Osteoblast (primary cell): ENCODE measurements around the genes ZSCAN23 and TRIM27.

- CAGE, long polyA plus RNA, result no peak
- RRBS, result no CpG with 5 or more reads among the region's 12 CpGs
Measured at GRCh38 chr6:27889572-27890318, 881 bp downstream of the H3C12 start.

DNA sequence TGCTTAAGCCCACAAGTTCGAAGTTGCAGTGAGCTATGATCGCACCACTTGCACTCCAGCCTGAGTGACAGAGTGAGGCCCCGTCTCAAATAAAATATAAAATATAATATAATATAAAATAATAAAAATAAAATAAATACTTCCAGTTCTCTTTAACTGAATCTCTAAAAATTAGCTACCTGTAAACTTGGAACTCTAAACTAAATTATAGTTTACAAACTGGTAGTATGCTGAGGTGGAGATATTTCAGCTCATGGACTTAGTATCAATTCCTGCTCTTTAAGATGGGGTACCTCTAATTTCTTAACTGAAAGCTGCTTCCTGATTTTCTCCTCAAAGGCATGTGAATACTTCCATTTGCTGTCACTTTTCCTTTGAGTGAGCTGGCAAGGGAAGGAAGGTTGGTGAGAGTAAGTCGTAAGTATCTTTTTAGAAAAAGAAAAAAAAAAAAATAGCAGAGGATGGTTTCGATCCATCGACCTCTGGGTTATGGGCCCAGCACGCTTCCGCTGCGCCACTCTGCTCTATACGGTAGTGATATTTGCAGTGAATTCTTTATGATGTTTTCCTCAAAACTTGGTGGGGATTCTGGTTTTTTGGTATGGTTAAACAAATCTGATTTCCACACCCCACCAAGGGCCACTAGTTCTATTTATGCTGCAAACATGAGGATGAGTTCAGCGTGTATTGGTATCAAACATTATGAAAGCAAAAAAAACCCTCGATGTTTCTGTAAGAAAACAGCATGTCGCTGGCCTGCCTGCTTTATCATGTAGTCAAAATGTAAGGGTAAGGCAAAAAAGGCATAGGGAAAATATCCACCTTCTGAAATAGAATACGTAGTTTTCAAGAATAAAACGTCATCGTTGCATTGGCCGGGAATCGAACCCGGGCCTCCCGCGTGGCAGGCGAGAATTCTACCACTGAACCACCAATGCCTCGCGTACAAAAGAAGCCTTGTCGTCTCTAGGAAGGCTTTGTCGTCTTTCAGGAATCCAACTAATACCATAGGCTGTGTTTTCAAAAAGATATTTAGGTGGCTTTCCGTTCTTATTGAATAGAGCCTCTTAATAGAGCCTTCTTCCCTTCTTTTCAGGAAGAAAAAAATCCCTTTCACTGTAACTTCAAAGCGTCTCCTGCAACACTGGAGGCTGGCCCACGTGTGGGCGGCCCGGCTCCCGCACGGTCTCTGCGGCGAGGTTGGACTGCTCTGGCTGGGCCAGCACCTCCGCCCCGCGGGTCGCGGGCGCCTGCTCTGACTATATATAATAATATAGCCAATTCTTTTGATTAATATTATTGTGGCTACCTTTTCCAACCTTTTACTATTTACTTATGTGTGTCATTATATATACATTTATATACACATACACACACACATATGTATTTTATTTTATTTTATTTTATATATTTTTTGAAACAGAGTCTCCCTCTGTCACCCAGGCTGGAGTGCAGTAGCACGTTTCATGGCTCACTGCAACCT lies 9.4 kb downstream of the H2BC17 start:
- CAGE, long polyA plus RNA, result no peak
- RRBS, result no CpG with 5 or more reads among the region's 42 CpGs

- CAGE, long polyA plus RNA, result no peak
- RRBS, result no CpG with 5 or more reads among the region's 59 CpGs
Measured at GRCh38 chr6:28104449-28105850, 19.5 kb upstream of the ZSCAN16 start.

DNA sequence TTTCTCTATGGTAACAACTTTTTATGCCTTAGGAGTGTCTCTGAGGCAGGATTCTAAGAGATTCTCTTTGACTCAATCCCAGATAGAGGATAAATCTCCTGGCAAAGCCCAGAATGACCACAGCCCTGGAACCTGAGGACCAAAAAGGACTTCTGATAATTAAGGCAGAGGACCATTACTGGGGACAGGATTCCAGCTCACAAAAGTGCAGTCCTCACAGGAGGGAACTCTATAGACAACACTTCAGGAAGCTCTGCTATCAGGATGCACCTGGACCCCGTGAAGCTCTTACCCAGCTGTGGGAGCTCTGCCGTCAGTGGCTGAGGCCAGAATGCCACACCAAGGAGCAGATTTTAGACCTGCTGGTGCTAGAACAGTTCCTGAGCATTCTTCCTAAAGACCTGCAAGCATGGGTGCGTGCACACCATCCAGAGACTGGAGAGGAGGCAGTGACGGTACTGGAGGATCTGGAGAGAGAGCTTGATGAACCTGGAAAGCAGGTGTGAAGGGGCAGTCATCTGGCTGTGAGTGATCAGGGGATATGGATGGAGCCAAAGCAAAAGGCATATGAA lies 1.0 kb downstream of the ZSCAN16 start:
- CAGE, long polyA plus RNA, result no peak
- RRBS, result no CpG with 5 or more reads among the region's 4 CpGs

- CAGE, long polyA plus RNA, result no peak
- RRBS, result no CpG with 5 or more reads among the region's 6 CpGs
Measured at GRCh38 chr6:28350761-28351581, 1.2 kb downstream of the ZKSCAN3 start.

- CAGE, long polyA plus RNA, result no peak
- RRBS, result no CpG with 5 or more reads among the region's 10 CpGs
Measured at GRCh38 chr6:28399119-28399501, 437 bp downstream of the ZSCAN12 start.

DNA sequence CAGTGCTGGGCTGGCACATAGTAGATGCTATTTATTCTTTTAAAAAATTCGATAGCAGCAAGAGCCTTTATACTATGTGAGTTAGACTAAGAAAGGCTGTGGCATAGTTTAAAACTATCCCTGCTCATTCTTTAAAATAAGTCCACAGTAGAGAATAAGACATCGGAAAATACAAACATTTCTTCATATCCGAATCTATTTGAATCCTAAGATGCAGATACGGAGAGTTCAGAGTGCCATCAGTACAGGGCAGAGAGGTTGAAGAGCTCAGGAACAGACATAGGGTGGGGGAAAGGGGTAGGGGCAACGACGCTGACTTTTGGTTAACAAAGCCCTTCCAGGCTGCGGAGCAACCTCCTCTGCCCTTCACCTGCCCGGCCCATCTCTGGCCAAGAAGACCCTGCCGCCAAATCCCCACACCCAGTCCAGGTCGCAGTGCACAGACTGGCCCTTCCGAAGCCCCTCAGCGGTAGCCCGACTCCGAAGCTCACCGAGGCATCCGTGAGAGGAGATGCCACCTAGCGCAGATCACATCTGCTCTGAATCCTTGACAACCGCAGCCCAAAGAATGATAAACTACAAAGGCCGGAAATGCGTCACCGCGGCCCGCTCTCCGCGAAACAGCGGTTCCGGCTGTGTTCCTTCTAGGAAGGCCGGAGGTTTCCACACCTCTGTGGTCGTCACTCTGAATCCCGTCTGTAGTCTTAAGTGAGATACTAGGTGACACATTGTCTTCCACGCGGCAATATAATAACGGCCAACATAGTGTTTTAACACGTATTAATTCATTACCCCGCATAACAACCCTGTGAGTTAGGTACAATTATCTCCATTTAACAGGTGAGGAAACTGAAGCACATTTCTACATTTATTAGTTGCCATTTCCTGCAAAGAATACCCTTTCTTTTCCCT lies at the start of gene ZSCAN23:
TSS of gene ZSCAN23 (minus strand) at position 584 of the 912 bp plus-strand sequence.
- CAGE, long polyA plus RNA, result no peak
- RRBS, result 3% methylated on average over 9 of the region's 35 CpGs

DNA sequence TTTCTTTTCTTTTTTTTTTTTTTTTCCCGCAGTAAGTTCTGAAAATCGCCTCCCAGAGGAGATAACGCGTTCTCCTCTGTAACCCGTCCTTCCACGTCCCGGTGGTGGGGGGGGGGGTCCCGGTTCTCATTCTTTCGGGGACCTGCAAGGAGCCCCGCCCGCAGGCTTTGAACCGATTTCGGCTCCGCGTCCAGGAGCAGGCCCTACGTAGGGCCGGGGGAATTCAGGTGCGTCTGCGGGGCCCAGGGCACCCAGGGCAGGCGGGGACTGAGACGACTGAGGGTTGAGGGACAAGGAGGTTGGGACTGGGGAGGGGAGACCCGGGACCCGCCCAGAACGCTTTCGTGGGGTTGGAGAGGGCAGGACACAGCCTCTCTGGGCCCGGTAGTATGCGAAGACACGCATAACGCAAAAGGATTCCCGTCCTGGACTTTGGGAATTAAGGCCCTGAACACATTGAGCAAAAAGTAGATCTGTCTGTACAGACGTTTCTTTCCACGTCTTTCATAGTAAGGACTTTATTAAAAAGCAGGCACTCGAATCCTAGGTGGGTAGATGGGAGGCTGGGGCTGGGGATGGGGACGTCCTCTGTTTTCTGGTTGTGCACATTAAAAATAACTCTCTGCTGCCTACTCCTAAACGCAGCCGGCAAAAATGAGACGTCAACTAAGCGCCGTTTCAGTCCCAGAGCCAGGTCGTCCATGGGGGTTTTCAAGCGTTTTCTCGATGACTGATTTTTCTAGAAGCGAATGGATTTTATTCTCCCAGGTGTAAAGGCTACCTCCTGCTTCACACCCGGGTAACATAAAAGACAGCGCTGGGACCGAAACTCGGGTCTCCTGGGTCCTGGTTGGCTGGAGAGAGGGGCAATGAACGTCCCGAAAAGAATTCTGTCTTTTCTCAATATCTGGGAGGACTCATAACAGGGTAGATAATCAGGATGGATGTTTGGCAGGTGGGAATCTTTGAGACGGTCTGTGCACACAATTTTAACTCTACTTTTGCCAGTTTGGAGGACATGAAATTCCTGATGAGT lies 25.5 kb downstream of the GPX6 start:
- CAGE, long polyA plus RNA, result no peak
- RRBS, result 3% methylated on average over 13 of the region's 50 CpGs

GRCh38 chr6:28635222-28636287 lies 48.5 kb upstream of the SCAND3 start:
- CAGE, long polyA plus RNA, result no peak
- RRBS, result under 1% methylated on average over 6 of the region's 43 CpGs

DNA sequence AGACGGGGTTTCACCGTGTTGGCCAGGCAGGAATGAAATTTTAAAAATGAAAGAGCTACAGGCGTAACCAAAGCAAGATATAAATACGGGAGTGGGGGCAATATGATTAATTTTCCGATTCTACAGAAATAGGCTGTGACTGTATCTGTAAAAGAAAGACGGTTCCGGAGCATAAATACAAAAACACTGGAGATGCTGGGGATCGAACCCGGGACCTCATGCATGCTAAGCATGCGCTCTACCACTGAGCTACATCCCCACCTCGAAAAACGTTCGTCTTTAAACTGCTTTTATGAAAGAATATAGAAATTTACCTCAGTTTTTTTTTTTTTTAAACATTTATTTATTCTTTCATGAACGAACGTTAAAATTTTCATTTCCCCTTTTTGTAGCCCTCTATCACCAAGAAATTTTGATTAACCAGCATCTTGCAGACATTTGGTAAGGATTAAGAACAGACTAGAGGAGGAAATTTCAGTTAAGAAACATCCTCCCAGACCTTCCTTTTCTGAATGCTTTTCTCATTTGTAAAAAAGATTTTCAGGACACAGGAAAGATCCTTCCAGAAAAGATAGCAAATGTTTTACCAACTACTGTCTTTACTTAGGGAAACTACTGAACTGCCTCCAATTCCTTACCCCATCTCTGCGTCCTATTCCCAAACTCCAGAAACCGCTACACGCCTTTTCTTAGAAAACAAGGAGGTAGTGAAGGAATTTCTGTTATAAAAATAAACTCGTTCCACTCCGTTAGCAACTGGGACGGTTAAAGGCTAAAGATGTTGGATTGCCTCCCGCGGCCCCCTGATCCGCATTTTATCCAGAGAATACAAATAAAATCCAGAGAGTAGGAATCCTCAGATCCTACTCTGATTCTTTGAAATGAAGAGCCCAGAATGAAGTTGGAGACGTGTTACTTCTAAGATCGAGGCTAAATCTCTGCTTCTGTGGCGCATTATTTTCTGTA lies 71.2 kb upstream of the SCAND3 start:
- CAGE, long polyA plus RNA, result no peak
- RRBS, result no CpG with 5 or more reads among the region's 27 CpGs

- CAGE, long polyA plus RNA, result no peak
- RRBS, result no CpG with 5 or more reads among the region's 21 CpGs
Measured at GRCh38 chr6:28695586-28696243, 108.6 kb upstream of the SCAND3 start.

DNA sequence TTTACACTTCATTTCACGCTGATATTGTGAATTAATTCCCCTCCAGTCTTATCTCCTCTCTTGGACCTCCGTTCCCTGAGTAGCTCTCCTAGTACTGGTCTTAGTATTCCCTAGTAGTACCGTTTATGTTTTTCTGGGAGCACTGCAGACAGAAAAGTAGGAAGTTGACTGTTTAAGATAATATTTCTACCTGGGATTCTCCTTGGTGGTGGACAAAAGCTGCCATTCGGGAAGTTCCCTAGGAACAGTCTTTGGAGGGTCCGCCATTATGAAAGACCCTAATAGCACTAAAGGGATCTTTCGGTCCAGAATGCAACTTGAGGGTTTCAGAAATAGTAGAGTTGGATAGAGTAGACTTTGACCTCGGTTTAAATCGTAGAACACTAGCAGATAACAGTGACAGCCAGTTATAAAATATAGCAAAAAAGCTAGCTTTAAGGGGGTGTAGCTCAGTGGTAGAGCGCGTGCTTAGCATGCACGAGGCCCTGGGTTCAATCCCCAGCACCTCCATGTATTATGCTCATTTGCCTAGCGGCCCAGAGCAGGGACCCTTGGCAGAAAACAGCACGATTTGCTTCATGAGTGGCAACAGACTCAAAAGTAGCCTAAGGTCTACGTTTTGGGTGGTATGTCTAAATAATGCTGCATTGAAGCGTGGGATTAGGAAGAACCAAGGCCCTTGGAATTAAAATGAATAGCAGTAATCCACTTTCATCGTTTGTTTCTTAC lies 123.2 kb upstream of the SCAND3 start:
- CAGE, long polyA plus RNA, result no peak
- RRBS, result no CpG with 5 or more reads among the region's 16 CpGs

- CAGE, long polyA plus RNA, result no peak
- RRBS, result no CpG with 5 or more reads among the region's 12 CpGs
Measured at GRCh38 chr6:28725502-28726562, 138.7 kb upstream of the SCAND3 start.

- CAGE, long polyA plus RNA, result no peak
- RRBS, result no CpG with 5 or more reads among the region's 22 CpGs
Measured at GRCh38 chr6:28758050-28758985, 165.5 kb downstream of the TRIM27 start.

DNA sequence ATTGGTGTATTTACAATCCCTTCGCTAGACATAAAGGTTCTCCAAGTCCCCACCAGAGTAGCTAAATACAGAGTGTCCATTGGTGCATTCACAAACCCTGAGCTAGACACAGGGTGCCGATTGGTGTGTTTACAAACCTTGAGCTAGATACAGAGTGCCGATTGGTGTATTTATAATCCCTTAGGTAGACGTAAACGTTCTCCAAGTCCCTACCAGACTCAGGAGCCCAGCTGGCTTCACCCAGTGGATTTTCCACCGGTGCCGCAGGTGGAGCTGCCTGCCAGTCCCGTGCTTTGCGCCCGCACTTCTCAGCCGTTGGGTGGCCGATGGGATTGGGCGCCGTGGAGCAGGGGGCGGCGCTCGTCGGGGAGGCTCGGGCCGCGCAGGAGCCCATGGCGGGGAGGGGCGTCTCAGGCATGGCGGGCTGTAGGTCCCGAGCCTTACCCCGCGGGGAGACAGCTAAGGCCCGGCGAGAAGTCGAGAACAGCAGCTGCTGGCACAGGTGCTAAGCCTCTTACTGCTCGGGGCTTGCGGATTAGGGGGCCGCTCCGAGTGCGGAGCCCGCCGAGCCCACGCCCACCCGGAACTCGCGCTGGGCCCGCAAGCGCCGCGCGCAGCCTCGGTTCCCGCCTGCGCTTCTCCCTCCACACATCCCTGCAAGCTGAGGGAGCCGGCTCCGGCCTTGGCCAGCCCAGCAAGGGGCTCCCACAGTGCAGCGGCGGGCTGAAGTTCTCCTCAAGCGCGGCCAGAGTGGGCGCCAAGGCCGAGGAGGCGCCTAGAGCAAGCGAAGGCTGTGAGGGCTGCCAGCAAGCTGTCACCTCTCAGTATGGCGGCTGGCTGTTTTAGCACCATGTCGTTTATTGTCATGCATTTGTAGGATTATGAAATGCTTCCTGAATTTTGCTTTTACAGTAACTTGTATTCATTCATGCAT lies 57.3 kb downstream of the TRIM27 start:
- CAGE, long polyA plus RNA, result no peak
- RRBS, result 68% methylated on average over 8 of the region's 61 CpGs

- CAGE, long polyA plus RNA, result no peak
- RRBS, result 5% methylated on average over 1 of the region's 33 CpGs
Measured at GRCh38 chr6:28880523-28881616, 42.9 kb downstream of the TRIM27 start.

DNA sequence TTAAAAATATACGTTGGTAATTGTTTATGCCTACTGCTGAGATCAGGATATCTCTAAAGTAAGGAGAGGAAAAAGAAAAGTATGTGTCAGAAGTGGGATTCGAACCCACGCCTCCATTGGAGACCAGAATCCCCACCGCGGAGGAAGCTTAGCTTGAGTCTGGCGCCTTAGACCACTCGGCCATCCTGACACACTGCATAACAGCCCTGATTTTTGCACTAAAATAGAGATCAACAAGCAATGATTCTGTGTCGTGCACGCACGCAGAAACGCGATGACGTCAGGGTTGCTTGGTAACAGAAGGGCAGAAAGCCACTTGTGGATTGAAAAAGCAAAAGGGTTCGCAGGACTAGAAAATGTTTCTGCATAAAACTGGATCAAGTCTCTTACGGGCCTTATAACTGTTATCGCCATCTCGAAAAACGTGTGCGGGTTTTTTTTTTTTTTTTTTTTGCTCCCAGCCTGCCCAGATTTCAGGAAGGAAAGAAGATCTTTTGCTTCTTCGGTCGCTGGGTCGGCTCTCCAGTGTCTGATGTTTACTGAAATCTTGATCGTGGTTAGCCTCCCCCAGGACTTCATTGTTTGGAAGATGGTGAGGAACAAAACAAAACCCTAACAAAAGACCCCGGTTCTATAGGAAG lies 27.5 kb downstream of the TRIM27 start:
- CAGE, long polyA plus RNA, result no peak
- RRBS, result 10% methylated on average over 1 of the region's 24 CpGs

DNA sequence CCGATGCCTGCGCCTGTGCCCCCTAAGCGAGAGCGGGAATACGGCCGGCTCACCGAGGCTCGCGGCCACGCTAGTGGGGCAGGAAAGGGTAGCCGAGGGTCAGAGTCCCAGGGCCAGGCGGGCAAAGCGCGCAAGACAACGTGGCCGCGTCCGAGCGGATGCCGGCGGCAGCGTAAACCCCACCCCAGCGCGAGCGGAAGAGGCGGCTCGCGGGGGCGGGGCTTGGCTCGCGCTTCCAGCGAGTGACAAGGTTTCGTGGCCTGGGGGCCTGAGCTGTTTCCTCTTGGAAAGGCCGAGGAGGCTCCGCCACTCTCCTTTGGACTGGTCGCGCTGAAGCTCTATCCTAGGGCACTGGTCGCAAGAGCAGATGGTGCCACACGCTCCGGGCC lies at the start of gene TRIM27:
TSS of gene TRIM27 (minus strand) at position 174 of the 389 bp plus-strand sequence.
- CAGE, long polyA plus RNA, result start-site peak on the minus strand centred at position 124 of the sequence, 106 bp wide, 730 and 328 reads in 2 replicates
- RRBS, result under 1% methylated on average over 17 of the region's 40 CpGs

- CAGE, long polyA plus RNA, result no peak
- RRBS, result no CpG with 5 or more reads among the region's 13 CpGs
Measured at GRCh38 chr6:28981441-28981804, 23.7 kb downstream of the ZNF311 start.

- CAGE, long polyA plus RNA, result no peak
- RRBS, result no CpG with 5 or more reads among the region's 57 CpGs
Measured at GRCh38 chr6:28988409-28989335, 16.4 kb downstream of the ZNF311 start.